ENCODE measurements around the gene RIPOR3.

DNA sequence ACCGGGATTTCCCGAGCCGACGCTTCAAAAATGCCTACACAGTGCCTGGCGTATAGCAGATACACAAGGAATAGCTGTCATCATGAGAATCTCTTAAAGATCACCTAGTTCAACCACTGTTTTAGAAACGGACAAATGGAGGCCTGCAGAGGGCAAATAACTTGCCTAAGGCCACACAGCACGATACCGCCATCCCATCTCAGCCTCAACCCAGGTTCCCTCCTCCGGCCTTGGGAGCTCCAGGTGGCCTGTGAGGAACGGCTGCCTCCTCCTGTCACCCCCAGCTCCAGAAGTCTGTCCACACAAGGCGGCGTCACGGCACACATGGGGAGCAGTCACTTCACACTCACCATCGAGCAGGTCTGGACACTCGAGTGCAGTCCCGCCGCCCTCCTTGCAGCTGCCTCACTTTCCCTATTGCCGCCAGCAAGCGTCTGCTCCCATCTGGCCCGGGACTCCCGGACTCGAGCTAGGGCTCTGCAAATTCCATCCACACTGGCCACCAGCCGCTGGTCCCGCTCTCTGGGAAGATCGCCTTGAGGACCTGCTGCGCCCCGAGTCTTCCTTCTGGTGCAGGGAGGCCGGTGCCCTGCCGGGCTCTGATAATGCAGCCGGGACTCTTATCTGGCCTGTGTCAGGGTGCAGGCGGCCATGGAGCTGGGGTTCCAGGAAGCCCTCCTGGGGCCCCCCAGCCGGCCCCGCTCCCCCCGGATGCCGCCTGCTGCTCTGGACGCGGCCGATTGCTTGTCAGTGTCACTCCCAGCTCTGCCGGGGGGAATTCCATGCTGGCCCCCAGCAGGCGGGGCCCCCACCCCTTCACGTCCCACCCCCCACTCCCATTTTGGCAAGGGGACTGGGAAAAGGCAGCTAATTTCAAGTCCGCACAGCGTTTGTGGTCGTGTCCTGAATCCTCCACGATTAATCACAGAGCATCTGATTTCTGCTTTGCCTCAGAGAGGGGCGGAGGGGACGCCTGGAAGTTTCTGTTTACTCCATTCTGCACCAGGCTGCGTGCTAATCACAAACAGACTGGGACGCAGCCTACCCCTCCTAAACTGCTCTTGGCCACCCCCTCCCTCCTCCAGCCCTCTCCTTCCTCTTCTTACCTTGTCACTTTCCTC is at the start of gene RIPOR3:
Gene RIPOR3 (minus strand): TSS at position 767 of the 1,121 bp plus-strand sequence.
- PRO-cap, result no peak

DNA sequence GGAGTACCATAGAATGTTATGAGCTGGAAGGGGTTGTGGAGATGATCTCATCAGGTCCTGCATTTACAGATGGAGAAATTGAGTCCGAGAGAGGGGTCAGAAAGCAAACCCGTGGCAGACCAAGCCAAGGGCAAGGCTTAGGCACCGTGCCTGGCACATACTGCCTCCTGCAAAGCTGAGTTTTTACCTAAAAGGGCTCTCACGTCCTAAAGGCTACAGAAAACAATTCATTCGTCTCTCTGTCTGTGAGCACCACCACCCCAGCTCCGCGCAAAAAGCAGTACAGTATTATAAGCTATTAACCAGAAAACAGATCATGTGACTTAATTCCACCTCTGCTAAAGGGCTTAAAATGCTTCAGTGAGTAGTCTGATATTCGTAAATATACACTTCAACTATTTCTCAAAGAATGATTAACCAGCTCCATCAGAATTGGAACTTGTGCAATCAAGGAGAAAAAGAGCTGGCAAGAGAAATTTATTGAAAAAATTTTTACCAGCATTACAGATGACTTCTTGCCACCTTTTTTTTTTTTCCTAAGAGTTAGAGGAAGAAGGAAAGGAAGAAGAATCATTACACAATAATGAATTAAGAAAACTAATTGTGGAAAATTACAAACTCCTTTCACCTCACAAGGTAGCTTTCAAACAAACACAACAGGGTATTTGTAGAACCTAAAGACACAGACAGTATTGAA is 3.4 kb upstream of the PARD6B start:
- PRO-cap, result no peak

DNA sequence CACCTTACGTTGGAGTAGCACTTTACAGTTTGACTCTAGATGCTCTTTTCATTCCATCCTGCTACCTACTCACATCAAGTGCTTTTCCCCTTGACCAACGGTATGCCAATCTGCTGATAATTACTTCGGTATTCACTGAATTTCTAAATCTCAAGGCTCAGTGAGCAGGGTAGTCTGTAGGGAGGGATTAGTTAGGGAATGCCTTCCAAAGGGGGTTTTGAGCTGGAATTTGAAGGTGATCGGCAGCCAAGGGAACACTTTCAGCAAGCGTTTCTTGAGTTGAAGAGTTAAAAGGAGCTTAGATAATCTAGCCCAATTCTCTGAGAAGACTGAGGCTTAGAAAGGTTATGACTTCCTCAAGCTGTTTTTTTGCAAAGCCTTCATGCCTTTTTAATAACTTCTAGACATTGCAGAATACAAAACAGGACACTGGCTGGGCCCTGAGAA is 1.0 kb downstream of the PARD6B start:
- PRO-cap, result no peak

GRCh38 chr20:50799522-50800060 is 4.7 kb downstream of the BCAS4 start:
- PRO-cap, result no peak

GRCh38 chr20:50800282-50800580 is 5.4 kb downstream of the BCAS4 start:
- PRO-cap, result no peak

- PRO-cap, result no peak
These were observed 45.7 kb downstream of the BCAS4 start for GRCh38 chr20:50840573-50841037.

DNA sequence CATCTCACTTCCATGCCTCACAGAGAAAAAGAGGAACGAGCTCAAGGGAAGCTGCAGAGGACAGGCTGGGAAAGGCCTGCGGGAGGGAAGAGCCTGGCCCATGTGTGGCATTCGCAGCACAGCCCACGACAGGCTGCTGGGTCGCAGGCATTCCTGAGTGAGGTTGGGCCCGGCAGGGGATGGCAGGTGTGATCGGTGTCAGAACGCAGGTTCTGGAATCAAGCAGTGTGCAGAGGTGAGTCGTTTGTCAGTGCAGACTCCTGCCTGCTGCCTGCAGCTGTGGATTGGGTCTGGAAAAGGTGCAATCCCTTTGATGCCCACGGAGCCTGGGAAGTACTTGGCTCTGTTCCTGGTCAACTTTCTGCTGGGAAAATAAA is 61.1 kb downstream of the BCAS4 start:
- PRO-cap, result no peak

DNA sequence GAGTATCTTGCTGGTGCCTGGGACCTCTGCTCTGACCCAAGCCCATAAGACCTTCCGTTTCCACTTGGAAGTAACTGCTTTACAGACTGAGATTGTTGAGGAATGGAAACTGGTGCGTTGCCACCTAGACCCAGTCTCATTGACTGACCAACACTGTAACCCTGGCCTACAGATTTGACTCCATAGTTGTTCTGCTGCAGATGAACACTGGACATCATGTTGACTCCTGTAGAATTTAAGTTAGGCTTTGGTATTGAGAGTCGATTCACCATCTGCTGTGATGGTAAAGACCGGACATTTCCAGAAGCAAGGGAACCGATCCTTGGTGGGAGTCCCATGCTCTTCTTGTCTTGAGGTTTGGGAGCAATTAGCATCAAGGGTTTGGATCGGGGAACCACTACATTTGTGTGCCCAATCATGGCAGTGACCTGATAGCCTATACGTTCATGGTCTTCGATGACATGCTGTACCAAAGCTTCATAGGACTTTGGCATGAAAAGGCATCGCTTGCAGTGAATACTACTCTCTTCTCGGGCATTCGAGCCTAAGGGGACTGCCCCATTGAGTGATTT is 37.6 kb downstream of the ADNP start:
- PRO-cap, result no peak

DNA sequence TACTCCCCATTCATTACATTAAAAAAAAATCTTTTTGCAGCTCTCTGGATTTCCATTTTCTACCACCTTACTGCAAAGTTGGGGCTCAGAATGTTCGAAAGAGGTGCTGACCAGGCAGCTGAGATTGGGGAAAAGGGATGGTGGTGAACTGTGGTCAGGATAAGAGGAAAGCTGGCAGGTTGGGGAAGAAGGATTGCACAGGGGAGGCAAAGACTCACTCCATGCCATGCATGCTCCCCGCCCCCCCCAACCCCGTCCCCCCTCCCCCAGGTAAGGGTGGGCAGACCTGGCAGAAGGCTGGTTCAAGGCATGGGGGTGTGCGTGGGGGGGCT is 1.2 kb downstream of the ADNP start:
- PRO-cap, result no peak

DNA sequence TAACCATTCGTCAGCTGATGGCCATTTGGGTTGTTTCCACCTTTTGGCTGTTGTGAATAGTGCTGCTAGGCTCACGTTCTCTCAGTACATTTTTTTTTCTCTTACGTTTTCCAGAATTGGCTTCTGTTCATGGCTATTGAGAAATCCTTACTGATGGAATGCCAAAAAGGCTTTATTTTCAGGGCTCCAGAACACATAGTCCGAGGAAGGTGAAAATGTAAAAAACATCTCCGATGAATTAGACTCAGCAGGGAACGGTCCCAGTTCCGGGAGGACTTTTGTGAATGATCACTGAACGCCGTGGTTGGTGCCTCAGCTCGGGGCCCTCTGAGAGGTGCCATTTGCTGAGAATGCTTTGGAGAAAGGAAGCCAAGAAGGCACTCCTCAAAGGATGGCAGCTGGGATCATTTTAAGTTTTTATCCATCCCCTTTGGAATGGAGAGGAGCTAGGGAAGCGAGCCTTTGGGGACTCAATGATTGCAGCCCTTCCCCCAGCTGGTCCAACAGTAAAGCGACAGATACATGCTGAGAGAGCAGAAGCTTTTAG is 133.2 kb upstream of the KCNG1 start:
- PRO-cap, result no peak

DNA sequence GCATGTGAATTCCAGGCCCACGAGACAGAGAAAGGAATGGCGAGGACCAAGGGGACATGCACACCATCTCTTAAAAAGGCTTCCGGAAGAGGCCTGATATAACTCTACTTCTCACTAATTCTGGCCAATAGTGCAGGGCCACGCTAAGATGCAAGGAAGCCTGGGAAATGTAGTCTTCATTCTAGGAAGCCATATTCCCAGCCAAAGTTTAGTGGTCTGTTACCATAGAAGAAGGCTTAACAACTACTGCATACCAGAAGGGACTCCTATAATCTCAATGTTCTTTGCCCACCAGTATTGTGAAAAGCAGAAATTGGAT is 177.1 kb upstream of the KCNG1 start:
- PRO-cap, result no peak

DNA sequence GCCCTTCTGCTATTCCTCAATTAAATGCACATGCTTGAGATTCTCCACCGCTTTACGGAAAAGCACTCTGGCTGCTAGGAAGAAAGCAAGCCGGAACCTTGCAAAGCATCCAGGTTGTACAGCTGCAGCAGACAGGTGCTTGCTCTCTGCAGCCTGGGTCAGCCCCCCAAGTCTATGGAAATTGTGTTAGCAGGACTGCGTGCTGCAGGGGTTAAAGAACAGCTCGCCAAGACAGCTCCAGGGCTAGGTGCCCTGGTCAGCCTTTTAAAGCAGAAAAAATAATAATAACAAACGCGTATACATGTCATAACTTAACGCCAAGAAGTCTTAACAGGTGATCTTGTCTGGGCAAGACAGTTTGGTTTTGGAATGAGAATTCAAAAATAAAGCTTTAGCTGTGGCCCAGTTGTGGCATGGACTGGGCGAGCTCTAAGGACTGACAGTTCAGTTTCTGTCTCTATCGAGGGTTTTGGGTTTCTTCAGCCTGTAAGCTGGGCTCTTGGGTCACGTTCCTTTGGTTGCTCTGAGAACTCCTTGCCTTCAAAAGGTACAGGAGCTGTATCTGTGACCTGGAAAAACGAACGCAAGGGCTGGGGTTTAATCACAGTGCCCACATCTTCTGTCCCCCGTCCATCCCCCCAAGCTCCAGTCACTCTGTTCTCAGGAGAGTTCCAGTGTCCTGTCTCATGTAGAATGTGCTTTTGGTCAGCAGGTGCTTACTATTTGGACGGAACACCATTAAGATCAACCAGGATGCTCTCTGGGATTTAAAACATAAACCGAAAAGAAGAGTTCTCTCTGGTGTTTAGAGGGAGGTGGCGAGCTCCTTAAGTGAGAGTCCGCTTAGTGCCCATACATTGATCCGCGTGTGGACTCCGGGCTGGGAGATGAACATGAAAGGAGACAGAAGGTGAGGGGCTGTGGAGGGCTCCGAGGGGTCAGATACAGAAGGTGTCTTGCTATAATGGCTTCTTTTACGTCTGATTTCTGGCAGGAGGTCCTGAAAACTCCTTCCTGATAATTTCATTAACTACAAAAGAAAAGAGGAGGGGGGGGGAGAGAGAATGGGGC is 151.8 kb downstream of the NFATC2 start:
- PRO-cap, result no peak

DNA sequence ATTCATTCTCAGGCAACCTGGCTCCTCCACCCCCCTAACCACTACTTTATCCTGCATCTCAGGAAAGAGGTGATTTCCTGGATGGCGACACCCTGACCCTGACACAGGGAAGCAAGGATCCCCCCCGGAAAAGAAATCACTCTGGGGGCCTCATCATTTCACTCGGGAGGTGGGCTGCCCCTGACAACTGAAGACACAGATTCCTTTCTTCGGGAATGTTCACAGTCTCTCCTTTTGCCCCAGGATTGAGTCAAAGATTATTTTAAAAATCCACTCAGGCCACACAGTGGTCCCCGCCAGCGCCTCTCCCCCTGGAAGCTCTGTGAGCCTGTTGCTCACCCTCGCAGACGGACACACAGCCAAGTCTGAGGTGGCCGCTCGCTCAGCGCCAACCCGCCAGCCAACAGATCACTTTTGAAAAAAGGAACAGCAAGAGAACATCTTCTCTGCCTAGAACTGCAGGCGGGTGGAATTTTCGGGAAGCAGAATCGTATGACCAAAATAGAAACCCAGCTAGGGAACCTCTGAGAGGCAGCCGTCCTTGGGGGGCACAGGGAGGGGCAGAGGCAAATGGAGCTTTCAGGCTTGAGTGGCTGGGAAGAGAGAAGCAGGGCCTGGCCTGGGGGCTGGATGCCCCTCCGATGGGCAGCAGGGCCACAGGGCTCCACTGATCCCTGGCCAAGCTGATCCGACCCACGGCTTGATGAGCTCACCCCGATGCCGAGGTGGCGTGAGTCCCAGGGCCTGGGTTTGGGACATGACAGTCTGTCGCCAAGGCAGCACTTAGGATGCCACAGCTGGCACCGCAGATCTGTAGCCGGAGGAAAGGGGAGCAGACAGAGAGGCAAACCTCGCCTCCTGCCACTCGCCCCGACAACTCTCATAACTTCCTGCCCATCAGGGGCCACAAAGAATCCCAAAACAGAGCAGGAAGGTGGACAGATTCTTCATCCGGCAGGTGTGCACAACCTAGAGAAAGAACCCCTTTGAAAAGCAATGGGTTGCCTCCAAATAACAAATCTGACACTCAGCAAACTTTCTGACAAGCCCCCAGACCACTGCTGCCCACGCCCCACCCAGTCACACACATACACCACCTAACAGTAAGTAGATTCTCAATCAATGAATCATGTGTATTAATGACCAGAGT is 9.9 kb downstream of the NFATC2 start:
- PRO-cap, result no peak

DNA sequence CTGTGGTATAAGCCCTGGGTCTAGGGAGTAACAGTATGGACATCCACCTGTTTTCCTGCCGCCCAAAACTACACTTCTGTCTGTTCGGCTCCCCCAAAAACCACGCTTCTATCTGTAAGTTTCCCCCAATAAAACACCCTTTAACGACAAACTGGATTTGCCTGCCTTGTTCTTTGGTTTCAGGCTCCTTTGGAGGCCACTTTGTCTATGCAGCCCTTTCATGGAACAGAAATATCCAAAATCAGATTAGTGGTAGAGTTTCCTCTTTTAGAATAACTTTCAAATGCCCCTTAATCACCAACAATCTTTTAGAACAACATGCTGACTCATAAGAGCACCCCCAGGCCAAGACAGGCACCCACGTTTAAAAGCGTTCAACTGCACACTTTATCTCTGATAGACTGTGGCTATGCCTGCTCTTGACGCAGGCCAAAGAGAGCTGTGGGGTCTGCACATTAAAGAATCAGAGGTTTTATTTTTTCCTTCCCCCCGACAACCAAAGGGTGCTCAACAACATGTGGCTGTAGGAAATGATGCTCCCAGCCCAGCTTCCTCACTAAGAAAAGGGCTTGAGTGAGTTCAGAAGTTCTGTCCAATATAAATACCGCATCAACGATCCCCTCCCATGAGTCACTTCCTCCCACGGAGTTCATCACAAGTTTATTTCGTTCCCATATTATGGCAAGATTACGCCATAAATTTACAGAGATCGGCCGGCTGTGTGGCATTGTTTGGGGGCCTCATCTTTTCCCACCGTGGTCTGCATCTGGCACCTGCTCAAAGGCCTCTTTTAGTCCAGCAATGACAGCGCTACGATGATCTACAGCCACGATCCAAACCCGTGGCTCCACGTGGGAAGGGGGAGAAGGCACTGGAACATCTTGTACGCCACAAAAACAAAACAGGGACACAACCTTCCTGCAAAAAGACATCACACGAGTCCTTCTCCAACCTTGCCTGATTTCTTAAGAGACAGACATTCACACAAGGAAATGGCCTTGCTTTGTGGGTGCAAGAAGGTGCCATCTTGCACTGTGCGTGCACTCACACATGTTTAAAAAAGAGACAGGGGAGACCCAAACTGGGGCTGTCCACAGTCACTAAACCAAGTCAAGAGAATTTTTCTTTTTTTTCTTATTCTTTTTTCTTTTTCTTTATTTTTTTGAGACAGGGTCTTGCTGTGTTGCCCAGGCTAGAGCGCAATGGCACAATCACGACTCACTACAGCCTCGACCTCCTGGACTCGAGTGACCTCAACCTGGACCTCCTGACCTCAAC is 88.8 kb upstream of the NFATC2 start:
- PRO-cap, result no peak

- PRO-cap, result no peak
These were observed 7.0 kb downstream of the ATP9A start for GRCh38 chr20:51761215-51761528.

DNA sequence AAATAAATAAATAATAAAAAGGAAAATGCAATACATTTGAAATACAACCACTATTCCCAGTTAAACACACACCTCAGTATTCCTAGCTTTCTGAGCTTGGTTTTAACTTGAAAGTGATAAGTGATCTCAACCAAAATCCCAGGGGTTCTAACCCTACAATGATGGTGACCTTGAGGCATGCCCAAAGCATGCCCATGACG is 96.9 kb downstream of the ZFP64 start:
- PRO-cap, result no peak

GRCh38 chr20:53006866-53007473 is 34.8 kb downstream of the TSHZ2 start:
- PRO-cap, result no peak

DNA sequence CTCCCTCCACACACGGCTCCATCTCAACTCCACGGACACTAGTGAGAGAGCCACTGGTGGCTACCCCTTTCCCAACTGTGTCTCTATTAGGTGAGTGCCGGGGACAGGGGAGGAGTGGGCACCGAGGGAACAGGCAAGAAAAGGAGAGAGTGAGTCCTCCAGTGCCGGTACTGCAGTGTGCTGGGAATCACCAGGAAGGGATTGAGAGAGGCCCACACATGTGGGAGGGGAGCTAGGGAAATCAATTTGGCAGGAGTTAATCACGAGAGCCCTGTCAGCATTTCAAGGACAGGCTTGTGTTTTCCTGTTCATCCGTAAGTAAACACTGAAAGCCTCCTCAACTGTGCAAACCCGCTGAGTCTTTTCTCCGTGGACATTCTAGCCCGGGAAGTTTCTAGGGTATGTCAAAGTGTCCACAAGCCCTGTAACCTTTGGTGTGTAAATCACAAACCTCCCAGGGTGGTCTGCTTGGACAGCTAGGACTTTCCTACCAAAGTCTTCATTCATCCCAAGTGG is 149.3 kb downstream of the ZNF217 start:
- PRO-cap, result no peak

DNA sequence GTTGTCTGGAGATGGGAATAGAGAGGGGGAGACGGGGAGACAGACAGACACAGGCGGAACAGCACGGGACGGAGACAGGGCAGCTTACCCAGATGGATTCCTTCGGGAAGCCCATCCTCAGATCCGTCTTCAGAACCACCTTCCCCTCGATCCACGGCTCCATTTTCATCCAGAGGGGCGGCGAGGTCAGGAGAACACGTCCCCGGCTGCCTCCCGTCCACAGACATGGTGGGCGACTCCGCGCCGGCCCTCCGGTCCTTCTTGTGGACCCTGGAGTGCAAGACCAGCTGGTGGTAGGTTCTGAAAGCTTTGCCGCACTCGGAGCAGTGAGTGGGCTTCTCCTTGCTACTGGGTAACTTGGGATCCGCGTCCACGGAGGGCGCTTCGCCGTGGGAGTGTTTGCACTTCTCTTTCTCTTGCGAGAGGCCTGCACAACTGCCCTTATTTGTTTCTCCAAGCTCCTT is 12.2 kb downstream of the ZNF217 start:
- PRO-cap, result no peak

GRCh38 chr20:53585168-53585399 is 8.6 kb downstream of the ZNF217 start:
- PRO-cap, result no peak